HT1080 (cell line): Measurements from ENCODE around the genes AMFR and MT1M.

RAMPAGE:
- cytosol, long total RNA, result no peak
- long total RNA, result no peak
- nucleus, long total RNA, result no peak
These were observed 8.4 kb downstream of the IRX3 start for GRCh38 chr16:54277850-54278908.

DNA sequence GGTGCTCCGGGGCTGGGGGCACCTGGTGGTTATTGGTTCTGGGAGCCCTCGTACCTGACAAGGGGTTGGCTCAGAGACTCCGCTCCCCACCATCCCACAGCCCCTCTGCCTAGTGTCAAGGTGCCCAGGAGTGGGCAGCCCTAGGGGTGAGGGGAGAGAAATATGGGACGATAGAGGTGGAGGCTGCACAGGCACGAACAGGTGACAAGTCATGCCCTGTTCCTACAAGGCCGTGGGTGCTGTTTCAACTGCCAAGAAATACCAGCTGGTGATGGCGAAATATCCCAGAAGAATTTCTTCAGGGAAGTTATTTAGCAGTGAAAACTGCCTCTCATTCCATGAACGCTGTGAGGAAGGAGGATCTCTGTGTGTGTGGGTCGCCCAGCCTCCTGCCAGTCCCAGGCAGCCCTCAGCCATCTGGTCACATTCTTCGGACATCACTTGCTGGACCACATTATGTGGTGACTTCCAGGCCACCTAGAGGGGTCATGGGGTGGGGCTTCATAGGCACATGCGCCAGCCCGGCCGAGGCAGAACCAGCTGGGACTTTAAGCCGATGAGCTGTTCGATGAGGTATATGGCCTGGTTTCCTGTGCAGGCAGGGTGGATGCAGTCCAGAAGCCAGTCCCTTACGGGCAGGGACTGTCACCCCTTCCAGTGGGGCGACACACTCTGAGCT lies 55.7 kb upstream of the IRX3 start:
RAMPAGE:
- cytosol, long total RNA, result no peak
- long total RNA, result no peak
- nucleus, long total RNA, result no peak

GRCh38 chr16:54370250-54370681 lies 83.7 kb upstream of the IRX3 start:
RAMPAGE:
- cytosol, long total RNA, result no peak
- long total RNA, result no peak
- nucleus, long total RNA, result no peak

RAMPAGE:
- cytosol, long total RNA, result no peak
- long total RNA, result no peak
- nucleus, long total RNA, result no peak
These were observed 145.8 kb upstream of the IRX3 start for GRCh38 chr16:54432254-54432937.

RAMPAGE:
- cytosol, long total RNA, result no peak
- long total RNA, result no peak
- nucleus, long total RNA, result no peak
These were observed 216.5 kb upstream of the IRX3 start for GRCh38 chr16:54502974-54503595.

DNA sequence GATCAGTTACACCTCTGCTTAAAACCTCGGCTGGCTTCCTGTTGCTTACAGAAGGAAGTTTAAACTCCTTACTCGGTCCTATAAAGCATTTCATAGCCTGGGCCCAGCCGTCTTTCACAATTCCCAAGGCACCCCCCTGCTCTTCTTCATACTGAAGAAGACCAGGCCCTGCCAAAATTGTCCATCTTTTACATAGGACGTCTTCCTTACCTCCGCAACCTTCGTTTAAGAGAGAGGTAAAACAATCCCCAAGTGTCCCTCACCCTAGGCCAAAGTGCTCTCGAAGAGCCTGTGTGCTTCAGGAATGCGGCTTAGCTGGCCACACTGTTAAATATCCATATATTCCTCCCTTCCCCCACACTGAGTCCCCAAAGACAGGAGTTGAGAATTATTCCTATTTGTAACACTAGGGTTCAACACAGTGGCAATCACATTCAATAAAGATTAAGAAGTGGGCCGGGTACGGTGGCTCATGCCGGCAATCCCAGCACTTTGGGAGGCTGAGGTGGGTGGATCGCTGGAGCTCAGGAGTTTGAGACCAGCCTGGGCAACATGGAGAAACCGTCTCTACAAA lies 112.5 kb upstream of the IRX5 start:
RAMPAGE:
- cytosol, long total RNA, result no peak
- long total RNA, result no peak
- nucleus, long total RNA, result no peak

DNA sequence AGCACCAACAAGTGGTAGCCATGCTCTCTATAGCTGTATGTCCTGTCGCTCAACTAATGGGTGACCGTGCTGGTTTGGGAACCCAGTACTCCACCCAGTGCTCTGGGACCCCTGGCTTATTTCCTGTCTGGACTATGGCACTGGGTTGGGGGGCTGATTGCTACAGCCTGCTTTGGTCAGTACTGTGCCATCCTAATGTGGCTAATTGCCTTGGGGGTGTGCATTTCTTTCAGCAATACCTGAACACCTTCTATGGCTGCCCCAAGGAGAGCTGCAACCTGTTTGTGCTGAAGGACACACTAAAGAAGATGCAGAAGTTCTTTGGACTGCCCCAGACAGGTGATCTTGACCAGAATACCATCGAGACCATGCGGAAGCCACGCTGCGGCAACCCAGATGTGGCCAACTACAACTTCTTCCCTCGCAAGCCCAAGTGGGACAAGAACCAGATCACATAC lies 3.7 kb downstream of the MMP2 start:
RAMPAGE:
- cytosol, long total RNA, result no peak
- long total RNA, result no peak
- nucleus, long total RNA, result no peak

DNA sequence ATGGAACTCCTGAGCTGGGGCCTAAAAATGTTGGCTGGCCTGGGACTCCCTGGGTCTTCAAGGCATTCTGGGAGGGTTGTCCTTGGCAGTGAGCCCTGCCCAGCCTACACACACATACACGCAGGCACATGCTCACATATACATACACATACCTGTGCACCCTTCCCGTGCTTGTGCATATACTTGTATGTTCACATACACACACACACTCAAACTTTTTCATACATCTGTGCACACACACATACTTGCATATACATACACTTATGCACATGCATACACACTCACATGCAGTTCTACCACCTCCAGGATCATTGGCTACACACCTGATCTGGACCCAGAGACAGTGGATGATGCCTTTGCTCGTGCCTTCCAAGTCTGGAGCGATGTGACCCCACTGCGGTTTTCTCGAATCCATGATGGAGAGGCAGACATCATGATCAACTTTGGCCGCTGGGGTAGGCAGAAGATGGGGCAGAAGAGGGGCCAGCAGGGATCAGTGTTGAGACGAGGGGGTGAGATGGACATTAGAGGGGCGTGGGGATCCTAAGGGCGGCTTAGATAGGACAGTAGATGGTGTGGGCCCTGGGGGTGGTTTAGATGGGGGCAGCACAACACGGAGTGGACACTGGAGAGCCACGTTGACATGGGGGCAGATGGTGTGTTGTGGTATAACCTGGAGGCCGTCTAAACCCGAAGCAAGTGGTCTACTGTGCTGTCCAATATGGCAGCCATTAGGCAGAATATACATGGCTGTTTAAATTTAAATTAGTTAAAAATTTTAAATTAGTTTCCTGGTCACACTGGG lies 4.9 kb downstream of the MMP2 start:
RAMPAGE:
- cytosol, long total RNA, result no peak
- long total RNA, result no peak
- nucleus, long total RNA, result no peak

DNA sequence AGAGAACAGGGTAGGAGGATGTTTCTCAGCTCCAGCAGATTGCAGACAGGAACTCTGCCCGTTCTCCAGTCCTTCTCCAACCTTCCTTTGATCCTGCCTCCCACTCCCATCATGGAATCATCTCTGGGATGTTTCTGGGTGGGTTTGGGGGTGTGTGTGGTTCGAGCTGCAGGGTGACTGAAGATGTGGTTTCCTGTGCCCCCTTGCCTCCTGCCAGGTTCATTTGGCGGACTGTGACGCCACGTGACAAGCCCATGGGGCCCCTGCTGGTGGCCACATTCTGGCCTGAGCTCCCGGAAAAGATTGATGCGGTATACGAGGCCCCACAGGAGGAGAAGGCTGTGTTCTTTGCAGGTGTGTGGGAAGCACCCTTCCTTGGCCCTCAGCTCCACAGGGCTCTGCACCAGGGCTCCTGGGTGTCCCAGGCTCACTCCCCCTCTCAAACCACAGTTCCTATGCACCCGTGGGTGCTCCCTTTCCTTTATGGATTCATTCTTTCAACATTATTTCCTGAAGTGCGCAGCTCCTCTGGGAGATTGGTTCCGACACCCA lies 12.1 kb upstream of the LPCAT2 start:
RAMPAGE:
- cytosol, long total RNA, result no peak
- long total RNA, result no peak
- nucleus, long total RNA, result no peak

DNA sequence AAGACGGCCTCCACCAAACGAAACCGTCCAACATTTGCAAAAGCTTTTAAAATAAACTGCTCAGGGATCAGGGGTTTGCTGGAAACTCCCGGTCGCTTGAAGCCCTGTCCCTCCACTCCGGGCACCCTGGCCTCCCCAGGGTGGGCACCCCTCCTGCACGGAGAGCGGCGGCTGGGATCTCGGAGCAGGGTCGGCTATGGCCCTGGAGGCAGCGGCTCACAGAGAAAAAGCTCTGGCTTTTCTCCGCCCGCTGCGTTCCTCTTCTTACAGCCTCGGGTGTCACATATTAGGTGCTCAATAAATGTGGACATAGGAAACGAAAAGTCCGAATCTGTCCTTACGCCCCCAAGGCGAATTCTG lies 806 bp upstream of the GNAO1 start:
RAMPAGE:
- cytosol, long total RNA, result no peak
- long total RNA, result no peak
- nucleus, long total RNA, result no peak

DNA sequence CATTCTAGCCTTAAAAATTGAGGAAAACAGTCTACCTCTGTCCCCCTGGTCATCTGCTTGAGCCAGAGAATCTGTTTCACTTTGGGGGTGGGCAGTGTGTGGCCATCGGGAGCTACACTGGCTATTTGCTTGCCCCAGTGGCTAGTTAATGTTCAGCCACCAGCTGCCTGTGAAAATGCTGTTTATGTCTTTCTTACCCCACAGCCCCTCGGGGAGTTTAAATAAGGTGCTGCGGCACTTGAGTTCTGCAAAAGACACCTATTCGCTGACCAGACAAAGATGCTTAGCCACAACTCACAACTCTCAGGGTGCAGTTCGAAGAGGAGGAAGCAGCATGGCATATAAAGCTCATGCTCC lies 43.5 kb downstream of the GNAO1 start:
RAMPAGE:
- cytosol, long total RNA, result no peak
- long total RNA, result no peak
- nucleus, long total RNA, result no peak

GRCh38 chr16:56422836-56423290 lies 2.5 kb downstream of the AMFR start:
RAMPAGE:
- cytosol, long total RNA, result no peak
- long total RNA, result no peak
- nucleus, long total RNA, result no peak

GRCh38 chr16:56424758-56425950 lies at the start of gene AMFR:
Gene AMFR, minus strand, starts transcription at chr16:56425545.
RAMPAGE:
- cytosol, long total RNA, result no peak
- long total RNA, result no peak
- nucleus, long total RNA, result no peak

DNA sequence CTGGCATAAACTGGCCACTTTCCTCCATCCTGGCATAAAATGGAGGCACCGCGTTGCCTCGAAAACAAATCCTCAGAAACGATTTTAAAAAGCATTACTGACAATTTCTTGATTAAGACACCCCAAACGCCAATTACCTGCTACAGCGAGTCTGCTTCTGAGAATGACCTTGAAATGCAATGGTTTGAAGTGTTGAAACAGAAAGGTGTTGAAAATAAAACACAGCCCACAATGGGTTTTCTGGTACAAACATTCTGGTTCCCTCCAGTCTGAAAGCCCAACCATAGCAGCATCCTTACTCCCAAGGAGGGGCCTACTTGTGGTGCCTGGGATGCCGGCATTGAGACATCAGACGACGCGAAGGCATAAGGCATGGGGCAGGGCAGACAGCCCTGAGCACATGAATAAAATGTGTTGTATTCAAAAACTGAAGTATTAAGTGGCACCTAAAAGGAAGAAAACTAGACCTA lies 941 bp downstream of the NUDT21 start:
RAMPAGE:
- cytosol, long total RNA, result no peak
- long total RNA, result no peak
- nucleus, long total RNA, result no peak

GRCh38 chr16:56632361-56633217 lies at the start of gene MT1M:
Gene MT1M, plus strand, starts transcription at chr16:56632659.
RAMPAGE:
- cytosol, long total RNA, result no peak
- long total RNA, result no peak
- nucleus, long total RNA, result no peak

DNA sequence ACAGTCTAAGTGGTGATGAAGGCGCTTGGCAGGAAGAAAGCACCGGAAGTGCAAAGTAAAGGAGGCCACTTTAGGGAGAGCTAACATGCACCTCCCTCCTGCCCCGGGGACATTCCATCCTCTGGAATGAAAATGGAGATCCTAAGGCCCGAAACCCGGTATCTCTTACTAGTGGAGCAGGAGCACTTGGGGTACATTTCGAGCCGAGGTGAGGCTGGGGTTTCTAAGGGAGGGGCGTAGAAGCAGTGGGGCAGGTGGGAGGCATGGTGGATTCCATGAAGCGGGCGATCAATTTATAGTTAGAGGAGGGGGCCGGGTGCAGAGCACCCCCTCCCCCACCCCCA lies 4.8 kb downstream of the MT1F start:
RAMPAGE:
- cytosol, long total RNA, result no peak
- long total RNA, result no peak
- nucleus, long total RNA, result no peak

DNA sequence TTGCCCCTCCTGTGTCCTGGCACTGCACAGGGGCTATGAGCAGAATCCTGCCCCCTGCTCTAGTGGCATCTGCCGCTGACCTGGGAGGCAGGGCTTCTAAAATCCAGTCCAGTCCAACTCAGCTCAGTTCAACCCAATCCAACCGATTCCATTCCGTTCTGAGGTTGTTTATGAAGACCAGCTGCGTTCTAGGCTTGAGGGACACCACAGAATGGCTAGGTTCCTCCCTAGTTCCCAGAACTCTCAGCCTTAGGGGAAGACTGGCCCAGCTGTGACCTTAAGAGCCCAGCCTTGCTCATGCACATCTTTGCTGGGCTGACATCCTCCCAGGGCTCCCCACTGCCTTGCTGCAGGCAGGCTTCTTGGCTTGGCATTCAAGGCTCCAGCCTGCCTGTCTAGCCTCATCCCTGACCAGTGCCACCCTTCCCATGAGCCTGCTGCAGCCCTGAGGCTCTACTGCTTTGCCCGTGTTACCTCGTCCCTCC lies 7.8 kb downstream of the SLC12A3 start:
RAMPAGE:
- cytosol, long total RNA, result no peak
- long total RNA, result no peak
- nucleus, long total RNA, result no peak

DNA sequence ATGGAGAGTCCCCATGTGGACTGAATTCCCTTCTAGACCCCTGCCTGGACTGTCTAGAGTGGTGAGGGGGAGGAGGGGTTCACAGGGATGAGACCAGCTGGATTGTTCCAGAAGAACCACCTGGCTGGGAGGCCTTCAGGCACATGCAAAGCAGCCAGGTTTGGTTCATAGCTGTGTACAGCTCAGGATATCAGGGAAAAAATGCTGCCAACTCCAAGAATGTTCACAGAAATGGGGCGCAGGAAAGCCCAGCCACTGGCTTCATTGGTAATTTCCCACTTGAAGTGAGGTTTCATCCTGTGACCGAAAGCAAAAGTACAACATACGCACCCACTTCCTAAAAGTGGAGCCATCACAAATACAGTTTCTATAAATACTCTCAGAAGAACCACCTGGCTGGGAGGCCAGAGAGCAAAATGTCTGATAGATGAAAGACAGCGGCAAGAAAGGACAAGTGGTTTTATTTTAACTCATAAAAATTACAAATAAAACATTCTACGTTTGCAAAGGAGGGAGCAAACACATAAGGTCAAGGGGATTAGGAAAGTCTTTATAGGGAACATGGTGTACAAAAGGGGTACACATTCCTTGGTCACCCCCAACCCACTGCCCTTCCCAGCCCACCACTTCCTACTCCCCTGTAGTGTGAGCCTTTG lies 14.9 kb upstream of the HERPUD1 start:
RAMPAGE:
- cytosol, long total RNA, result no peak
- long total RNA, result no peak
- nucleus, long total RNA, result no peak

DNA sequence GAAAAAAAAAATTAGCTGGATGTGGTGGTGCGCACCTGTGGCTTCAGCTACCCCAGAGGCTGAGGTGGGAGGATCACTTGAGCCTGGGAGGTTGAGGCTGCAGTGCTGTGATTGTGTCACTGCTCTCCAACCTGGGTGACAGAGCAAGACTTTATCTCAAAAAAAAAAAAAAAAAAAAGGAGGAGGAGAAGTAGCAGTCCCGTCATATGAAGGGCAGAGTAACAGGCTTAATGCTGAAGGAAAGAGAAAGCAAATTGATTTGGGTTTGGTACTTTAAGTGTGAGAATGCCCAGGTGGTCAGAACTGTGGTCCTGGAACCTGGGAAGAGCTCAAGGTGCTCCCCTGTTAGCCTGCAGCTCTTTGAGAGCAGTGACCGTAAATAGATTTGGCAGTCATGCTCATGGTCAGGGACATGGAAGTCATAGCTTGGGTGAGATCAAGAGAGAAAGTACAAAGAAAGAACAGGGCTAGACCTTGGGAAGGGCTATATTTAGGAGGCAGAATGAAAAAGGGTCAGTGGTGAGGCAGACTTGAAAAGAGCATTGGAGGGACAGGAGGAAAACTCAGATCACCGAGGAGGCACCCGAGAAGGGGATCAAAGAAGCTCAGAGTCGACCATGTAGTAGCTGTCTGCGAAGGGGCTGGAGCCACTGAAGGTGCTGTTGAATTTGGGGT lies 13.9 kb upstream of the HERPUD1 start:
RAMPAGE:
- cytosol, long total RNA, result no peak
- long total RNA, result no peak
- nucleus, long total RNA, result no peak

RAMPAGE:
- cytosol, long total RNA, result no peak
- long total RNA, result no peak
- nucleus, long total RNA, result no peak
These were observed 6.0 kb downstream of the HERPUD1 start for GRCh38 chr16:56937996-56938195.